ENCODE measurements around the genes CLEC20A and ABL2.

GRCh38 chr1:177968246-177968584 lies 1.6 kb downstream of the SEC16B start:
- PRO-cap = no peak

DNA sequence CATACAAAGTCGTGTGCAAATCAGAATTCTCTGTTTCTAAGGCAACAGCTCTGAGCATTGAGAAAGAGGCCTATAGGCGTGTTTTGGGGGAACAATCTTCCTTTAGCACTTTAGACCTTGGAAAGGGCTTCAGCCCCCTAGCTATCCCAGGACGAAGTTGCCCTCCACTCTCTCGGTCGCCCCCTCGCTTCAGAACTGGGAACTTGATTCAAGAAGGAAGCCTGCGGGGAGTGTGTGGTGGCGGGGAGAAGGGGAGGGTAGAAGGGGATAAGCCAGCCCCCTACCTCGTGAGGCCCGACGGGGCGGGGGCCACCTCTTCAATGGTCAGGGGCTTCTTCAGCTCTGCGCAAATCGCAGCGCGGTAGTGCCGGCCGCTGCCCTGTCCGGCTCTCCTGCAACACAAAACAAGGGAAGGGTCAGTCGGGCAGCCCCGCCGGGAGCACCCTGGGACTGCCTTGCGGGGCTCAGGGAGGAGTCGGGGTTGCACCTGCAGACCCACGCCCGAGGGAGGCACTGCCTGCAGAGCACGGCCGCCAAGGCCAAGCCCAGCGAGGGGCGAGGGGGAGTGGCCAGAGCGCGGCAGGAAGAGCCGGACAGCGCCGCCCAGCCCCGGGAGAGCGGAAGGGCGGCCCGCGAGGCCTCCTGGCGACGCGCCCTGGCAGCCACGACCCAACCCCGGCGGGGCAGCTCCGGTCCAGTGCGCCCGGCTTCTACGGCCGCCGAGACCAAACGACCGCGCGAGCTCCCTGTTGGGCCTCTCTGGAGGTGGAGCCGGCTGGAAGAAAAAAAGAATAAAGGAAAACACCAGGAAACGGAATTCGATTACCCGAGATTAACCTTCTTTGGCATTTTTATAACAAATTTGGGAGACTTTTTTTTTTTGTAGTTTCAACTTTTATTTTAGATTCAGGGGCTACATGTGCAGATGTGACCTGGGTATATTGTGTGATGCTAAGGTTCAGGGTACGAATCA lies 56.2 kb upstream of the RASAL2 start:
- PRO-cap = no peak

DNA sequence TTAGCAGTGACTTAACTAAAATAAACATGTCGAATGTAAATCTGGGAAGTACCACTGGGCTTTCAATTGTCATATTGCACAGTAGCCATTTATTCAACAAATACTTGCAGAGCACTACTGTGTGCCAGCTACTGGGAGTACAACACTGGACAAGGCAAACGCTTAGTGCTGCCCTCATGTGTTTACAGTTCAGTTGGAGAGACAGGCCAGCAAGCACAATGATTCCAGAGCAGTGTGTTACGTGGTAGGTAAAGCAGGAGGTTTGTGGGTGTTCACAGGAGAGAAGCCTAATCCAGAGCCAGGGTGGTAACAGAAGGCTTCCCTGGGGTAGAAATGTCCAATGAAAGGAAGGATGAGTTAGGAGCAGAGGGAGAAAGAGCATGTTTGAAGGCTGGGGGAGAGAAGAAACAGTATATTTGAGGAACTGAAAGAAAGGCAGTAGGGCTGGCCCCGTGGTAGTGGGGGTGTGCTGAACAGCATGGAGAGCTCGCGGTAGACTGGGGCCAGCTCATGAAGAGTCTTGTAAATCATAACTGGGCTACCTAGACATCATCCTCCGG lies 37.9 kb upstream of the RASAL2 start:
- PRO-cap = unidirectional peak, plus-strand start at position 185 of the sequence; unidirectional peak, plus-strand start at position 467 of the sequence

DNA sequence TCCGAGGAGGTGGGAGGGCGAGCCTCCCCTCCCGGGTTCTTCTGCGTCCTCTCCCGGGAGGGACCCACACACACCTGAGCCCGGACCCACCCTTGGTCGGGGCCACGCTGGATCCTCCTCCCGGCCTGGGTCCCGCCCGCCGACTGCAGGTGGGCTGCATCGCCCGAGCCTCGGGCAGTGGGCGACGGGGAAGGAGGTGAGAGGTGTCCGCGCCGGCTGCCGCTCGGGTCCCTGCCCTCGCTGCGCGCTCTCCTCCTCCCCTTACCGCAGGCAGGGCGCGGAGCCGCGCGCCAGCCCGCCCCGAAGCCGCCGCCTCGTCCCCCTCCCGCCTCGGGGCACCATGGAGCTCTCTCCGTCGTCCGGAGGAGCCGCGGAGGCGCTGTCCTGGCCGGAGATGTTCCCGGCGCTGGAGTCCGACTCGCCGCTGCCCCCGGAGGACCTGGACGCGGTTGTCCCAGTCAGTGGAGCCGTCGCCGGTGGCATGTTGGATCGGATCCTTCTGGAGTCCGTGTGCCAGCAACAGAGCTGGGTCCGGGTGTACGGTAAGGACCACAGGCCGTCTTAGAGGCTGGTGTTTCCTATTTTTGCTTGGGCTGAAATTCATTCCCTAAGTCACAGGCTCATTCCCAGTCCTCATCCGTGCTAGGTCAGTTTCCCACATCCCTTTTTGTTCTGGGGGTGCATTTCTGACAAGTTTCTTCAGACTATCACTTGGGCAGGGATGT lies 411 bp downstream of the RASAL2 start:
- PRO-cap = no peak

- PRO-cap = no peak
Observed at GRCh38 chr1:178176983-178177679, 83.2 kb downstream of the RASAL2 start.

DNA sequence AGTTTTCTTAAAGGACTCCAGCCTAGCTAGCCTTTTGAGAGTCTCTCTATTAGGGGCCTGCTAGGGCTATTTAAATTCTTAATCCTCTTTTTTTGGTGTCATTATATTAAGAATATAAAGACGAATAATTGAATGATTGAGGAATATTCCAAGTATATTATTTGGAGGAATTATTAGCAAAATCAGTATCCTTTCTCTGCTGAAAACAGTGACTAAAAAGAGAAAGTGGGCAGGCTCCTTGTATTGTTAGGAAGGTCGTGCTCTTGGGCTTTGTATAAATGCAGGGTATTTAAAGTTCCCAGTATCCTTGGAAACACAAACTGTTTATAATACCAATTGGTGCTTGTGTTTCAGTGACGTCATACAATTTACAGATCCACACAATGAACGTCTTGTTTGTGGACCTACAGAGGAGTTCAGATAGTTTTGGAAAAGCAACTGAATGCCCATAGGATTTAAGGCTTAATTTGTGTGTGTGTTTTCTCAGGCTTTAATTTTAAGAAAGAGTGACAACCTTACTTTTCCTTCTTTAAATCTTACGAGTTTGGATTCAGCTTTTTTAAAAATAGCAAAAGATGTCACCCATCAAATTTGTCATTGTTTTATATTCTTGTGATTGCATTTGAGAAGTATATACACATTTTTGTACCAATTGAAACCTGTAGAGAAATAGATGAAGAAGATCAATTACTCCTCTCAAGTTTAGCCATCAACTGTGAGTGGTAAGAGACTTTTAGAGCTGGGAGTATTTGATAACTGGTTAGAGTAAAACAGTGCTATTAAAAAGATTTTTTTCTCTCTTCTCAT lies 168.3 kb downstream of the RASAL2 start:
- PRO-cap = no peak

DNA sequence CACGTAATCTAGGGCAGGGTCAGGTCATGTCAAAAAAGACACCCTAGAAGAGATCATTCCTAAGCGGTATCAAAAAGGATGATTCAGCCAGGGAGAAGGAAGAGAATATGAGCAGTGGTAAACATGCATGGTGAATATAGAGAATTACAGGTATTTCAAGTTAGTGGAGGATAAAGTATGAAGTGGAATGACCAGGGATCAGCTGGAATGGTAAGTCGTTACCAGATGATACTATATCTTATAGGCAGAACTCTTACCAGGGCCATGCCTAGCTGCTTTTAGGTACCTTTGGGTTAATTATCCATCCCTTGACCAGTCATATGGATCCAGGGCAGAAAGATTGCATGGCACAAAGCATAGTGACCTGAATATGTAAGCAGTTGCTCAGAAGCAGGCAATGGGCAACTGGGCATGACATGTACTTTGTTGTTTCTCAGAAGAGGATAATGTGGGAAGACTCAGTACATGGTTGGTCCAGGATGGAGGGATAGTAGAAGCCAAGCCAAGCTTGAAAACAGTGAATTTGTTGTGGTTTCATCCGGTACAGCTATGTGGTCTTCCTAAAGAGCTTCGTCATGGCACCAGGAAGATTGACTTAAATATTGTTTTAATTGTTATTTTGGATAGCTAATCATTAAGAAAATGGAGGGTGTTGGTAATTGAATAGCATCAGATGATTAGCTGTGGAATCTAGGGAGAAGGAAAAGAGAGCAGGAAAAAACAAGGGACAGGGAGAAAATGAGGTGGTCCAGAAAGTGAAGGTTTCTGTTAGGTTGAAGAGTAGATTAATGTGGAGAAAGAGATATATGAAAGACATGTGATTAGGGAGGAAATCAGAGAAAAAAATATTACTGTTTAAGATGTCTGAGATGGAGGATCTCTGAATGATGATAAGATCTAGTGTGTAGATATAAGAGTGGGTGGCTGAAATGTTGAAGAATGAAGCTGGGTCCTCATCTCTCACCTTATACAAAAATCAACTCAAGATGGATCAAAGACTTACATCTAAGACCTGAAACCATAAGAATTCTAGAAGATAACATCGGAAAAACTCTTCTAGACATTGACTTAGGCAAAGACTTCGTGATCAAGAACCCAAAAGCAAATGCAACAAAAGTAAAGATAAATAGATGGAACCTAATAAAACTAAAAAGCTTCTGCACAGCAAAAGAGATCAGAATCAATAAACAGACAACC lies 87.0 kb downstream of the CLEC20A start:
- PRO-cap = no peak

DNA sequence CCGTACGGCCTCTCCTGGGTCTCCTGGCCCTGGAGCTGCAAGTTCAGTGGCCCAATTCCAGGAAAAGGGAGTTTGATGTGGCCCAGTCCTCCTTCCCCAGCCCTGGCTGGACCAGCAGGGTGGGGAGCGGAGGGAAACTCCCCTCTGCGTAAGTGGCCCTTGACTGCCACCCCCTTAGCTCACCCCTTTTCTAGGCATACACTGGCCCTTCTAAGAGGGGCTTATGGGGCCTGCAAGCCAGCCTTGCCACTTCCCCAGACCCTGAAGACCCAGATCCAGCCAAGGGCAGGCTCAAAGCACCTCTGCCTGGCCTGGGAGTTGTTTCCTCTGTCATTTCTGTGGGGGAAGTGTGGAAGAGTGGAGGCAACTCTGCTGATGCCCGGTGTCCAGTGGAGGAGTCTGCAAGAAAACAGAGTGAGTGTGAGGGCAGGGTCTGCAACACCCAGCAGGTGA lies 8.5 kb downstream of the CLEC20A start:
- PRO-cap = no peak

GRCh38 chr1:178494593-178494792 lies 2.3 kb downstream of the CLEC20A start:
- PRO-cap = no peak

DNA sequence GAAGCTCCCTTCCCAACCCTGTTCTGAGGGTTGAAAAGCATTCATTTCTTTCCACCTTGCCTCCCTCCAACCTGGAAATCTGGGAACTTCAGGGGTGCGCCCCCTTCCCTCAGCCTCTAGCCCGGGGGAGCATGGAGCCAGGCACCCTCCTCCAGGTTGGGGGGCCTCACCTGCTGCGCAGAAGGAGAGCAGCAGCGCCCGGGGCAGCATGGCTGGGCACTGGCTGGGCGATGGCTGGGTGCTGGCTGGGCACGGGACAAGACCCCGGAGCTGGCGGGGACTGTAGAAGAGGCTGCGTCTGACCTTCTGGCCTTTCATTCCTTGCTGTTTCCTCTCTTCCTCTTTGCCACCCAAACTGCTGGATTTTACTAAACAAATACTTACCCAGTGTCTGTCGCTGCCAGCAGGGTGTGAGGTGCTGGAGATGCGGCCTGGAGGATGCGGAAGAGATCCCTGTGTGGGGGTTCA lies at the start of gene CLEC20A:
TSS of gene CLEC20A (minus strand) at position 235 of the 468 bp plus-strand sequence.
- PRO-cap = no peak

DNA sequence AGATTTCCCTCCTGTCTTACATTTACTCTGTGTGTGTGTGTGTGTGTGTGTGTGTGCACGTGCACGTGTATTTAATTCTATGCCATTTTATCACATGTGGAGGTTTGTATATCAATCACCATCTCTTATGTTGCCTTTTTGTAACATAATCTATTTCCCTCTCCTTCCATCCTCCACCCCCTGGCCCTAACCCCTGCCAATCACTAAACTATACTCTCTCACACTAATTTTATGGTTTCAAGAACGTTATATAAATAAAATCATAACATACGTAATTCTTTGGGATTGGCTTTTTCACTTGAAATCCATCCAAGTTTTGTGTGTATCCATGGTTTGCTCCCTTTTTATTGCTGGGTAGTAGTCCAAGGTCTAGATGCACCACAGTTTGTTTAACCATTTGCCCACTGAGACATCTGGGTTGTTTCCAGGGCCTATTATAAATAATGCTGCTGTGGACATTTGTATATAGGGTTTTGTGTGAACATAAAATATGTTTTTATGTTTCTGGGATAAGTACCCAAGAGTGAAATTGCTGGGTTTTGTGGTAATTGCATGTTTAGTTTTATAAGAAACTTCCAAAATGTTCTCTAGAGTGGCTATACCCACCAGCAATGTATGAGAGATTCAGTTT lies 61.4 kb downstream of the TEX35 start:
- PRO-cap = no peak

DNA sequence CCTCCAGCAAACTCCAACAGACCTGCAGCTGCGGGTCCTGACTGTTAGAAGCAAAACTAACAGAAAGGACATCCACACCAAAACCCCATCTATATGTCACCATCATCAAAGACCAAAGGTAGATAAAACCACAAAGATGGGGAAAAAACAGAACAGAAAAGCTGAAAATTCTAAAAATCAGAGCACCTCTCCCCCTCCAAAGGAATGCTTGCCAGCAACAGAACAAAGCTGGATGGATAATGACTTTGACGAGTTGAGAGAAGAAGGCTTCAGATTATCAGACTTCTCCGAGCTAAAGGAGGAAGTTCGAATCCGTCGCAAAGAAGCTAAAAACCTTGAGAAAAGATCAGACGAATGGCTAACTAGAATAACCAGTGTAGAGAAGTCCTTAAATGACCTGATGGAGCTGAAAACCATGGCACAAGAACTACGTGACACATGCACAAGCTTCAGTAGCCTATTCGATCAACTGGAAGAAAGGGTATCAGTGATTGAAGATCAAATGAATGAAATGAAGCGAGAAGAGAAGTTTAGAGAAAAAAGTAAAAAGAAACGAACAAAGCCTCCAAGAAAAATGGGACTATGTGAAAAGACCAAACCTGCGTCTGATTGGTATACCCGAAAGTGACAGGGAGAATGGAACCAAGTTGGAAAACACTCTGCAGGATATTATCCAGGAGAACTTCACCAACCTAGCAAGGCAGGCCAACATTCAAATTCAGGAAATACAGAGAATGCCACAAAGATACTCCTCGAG lies 32.3 kb downstream of the ANGPTL1 start:
- PRO-cap = no peak

DNA sequence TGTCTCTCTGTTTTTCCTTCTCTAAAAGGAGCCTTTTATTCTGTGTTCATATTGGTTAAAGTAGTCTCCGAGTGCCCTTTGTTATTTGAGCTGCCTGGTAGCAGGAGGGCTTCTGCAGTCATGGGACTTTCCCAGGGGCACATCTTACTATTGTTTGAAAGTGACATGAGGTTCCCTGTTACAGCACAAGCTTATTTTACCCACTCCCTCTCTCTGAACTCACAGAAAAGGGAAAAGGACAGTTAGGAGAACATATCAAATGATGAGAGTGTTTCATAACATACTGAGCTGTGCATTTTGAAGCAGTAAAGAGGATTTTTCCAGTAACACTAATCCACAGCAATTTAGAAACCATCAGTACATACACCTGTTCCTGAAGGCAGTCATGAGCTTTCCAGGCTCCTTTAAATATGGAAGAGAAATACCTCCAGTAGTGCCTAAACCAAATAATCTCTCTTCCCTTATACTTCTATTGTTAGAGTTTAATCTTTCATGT lies 58.2 kb upstream of the ANGPTL1 start:
- PRO-cap = no peak

DNA sequence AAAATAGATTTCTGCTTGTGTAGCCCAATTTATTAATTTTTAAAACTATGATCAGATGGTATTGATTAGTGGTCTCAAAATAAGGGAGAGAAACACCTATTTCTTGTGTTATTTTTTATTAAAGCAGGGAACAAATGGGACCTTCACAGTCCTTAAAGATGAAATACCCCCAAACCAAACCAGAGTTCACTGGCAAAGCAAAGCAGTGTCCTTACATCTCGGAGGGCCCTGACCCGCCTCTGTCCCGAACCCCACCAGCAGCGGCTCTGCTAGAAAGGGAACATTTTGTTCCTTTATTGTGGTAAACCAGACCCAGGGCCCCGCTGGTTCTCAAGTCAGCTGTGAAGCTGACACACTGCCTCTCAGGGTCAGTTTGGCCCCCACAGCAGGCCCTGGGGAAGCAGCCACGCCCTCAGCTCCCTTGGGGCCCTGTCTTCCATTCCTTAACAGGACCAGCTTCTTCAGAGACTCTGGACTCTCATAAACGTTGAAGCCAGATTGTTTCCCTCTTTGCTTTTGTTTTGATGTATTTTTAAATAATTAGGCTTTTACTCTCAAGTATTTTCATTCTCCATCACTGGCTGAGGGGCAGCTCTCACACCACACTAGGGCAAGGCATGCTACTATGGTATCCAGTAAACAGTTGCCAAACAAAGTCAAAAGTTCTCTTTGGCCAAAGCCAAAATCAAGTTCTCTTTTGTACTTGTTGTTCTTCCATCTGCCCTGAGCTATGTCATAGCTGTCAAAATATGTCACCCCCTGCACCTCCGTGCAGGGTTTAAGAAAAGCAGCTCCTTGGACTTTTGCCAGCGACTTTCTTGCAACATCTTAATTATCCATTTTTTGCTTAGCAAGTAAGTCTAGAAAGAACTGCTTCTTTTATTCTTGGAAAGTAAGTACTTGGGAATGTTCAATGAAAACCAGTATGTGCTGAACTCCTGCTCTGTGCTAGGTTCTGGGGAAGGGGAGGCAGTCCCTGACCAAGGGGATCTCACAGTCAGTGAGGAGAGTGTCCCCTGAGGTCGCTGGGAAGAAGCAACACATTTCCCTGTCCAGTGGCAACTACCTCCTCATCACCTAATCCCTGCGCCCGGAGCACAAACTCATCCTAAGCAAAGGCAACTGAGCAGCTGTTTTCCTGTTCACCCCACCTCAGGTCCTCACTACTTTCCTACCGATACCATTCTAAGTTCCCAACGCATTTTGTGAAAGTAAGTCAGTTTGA lies 61.2 kb upstream of the ANGPTL1 start:
- PRO-cap = no peak

GRCh38 chr1:179082385-179083390 lies 818 bp downstream of the TOR3A start:
- PRO-cap = no peak

DNA sequence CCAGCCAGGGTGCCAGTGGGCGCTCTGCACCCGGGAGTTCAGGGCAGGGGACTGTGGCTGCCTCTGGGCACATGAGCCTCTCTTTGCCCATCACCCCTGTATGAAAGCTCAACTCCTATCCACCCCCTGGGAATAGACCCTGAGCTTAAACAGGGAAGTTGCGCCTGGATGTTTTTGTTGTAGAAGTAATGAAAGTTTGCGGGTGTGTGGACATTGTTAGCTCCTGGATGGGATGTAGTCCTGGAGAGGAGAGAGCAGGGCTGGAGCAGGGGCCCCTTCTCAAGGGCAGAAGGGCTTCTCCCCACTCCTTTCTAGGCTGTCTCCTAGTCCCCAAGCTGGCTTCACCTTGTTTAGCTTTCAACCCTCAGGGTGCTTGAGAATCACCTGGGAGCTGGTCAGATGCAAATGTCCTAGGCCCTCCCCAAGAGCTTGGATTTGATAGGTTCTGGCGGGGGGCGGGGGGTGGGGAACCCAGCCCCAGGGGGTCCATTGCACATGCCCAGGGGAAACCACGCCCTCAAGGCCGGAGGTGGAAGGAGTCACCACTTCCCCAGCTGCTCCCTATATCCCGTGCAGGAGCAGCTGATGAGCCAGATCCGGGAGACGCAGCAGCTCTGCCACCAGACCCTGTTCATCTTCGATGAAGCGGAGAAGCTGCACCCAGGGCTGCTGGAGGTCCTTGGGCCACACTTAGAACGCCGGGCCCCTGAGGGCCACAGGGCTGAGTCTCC lies 5.6 kb downstream of the TOR3A start:
- PRO-cap = no peak

GRCh38 chr1:179091491-179092582 lies 10.0 kb downstream of the TOR3A start:
- PRO-cap = no peak

- PRO-cap = no peak
Observed at GRCh38 chr1:179108304-179108864, 26.5 kb downstream of the TOR3A start.

DNA sequence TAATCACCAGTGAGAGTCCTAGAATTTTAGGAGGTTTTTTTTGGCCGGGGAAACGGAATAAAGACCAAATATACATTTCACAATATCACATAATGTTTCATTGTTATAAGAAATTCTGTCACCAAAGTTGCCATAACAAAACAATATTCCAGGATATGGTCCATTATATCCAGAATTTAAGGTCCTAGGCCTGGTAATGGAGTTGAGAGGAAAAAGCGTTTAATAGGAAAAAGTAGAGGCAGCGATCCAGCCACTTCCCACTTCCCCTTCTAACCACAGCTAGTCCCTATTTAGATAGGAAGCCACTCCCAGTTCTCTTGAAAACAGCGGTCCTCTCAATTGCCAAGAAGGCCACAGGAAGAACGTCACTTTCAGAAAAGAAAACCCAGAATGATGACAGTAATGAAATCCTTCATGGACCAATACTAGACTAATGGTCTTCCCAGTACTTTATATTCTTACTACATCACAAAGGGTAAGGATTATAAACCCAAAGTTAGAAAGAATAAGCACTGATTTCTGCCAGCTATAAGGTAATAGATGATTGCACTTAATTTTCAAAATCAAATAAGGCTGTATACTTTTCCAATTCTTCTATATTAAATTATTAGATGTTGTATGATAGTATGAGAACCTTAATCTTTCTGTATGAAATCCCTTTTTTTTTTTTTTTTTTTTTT lies 38.6 kb downstream of the ABL2 start:
- PRO-cap = no peak

- PRO-cap = unidirectional peak, minus-strand start at chr1:179229677; unidirectional peak, minus-strand start at chr1:179230032
Observed at GRCh38 chr1:179229179-179230246, at the start of gene ABL2. Gene ABL2 (minus strand): TSS chr1:179229677.

All from SP-49 (cell line).